GM23248 (cell line): ENCODE results near the gene BCL11A.

DNA sequence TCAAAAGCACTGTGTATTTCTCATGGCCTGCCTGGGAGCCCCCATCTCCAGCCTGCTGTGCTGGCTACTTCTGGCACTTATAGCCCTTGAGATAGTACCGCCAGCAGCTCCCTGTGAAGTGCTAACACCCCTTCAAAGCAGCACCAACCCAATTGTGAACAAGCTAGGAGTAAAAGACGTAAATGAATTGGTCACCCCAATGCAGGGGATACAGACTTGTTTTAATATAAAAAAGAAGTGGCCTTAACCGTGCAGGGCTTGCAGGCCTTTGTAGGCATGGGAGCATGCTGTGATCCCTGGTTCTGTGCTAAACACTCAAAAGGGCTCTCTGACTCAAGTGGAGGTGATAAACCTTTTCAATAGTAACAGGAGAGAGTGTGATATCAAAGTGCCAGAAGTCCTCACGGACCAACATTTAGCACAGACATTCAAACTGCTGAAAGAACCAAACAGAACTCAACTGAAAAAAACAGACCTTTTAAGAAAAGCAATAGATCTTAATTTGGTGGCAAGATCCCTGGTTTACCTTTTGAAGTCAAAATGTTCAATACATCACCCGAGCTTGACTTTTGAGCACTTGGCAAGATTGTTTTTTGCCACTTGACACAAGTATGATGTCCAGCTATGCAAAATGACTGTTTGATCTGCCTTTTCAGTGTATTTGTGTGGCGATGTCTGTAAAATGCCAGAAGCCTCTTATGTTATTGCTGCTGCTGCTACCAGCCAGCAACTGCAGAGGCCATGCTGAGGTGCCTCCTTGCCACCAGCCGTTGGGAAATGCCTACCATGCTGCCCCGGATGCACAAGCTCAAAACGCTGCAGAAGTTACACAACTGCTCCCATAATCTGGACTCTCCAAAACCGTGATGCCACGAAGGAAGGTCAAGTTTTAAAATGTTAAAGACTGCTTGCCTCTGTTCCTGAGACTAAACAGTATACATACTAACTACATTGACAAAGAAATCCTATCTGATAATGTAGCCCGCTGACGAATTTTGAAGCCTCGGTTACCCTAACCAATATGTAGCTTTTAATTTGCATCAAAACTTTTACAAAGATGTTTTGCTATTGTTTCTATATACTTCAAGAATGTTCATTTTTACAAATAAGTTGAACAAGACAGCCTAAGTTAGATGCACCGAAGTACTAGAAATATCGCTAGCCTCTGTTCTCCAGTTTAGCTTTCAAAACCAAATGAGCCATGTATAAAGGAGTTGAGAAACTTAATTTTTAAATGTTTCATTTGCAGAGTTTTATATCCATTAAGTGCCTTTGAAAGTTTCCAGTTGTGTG lies 80.4 kb downstream of the RTN4 start:
- RAMPAGE, long total RNA, result no peak

DNA sequence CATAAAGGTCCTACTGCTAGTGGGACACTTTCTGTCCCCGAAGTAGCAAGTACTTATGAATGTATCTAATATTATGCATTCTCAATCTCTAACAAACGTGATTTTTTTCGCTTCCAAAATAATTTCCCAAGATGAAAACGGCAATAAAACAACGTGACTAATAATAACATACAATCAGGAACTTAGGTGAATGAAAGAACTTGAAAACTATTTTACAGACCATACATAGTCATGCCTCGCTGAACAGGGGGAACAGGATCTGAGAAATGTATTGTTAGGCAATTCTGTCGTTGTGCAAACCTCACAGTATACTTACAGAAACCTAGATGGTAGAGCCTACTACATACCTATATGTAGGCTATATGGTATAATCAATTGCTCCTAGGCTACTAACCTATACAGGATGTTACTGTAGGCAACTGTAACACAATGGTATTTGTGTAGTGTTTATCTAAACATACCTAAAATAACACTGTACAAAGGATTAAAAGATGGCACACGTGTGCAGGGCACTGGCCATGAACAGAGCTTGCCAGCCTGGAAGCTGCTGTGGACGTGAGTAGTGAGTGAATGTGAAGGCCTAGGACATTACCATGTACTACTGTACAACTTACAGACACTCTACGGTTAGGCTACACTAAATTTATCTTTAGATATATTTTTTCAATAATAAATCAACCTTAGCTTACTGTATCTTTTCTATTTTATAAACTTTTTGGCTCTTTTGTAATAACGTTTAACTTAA lies 2.4 kb downstream of the RTN4 start:
- RAMPAGE, long total RNA, result no peak

DNA sequence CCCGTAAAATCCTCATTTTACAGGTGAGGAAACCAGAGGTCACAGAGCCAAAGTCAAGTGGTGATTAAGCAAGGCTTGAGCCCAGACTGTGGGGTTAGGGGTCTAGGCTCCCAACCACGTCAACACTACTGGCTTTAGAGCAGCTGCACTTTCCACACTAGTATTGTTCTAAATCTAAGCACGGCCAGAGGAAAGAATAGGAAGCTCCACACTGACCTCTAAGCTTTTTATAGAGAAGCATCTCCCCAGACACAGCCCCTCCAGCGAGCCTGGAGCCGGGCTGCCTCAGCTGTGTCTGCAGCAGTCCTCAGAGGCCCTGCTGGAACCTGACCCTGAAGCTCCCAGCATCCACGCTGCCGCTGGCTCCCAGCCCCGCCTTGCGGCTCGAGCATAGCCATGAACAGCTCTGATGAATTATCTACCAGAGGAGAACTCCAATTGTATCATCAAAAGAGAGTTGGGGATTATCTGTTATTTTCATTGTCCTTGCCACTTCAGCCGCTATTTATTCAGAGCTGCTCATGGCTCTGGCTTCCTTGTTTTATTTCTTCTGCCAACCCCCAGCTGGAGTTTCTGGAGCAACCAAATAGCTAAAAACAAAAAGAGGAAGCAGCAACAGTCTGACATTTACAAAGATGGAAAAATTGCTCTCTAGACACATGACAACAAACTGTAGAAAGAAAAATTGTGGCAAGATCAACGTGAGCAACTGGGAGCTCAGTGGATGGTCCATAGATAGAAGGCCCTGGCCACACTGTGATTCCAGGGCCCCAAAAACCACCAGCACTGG lies 62.2 kb upstream of the RTN4 start:
- RAMPAGE, long total RNA, result no peak

DNA sequence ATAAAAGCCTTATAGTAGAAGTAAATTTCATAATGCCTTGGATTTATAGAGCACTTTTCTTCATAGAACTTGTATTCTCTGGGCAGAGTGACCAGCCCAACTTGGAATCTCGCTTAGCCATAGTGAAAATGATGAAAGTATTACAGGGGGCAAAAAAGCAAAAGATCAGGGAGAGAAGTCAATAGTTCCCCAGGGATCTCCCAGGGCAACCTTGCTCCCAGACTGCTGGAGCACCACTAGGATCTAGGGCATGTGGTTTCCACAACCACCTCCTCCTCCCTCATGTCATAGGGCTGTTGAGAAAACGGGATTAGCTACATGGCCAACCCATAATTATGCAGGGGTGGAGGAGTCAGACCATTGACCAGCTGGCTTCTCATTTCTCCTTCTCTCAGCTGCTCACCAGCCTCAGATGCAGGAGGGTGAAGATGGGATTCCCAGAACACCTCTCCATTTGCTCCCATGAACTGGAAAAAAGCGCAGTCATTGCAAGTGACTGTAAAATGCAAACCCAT lies 69.3 kb upstream of the RTN4 start:
- RAMPAGE, long total RNA, result no peak

GRCh38 chr2:55133652-55134387 lies 83.6 kb upstream of the RTN4 start:
- RAMPAGE, long total RNA, result no peak

- RAMPAGE, long total RNA, result no peak
Measured at GRCh38 chr2:55159263-55159676, 72.8 kb downstream of the CLHC1 start.

DNA sequence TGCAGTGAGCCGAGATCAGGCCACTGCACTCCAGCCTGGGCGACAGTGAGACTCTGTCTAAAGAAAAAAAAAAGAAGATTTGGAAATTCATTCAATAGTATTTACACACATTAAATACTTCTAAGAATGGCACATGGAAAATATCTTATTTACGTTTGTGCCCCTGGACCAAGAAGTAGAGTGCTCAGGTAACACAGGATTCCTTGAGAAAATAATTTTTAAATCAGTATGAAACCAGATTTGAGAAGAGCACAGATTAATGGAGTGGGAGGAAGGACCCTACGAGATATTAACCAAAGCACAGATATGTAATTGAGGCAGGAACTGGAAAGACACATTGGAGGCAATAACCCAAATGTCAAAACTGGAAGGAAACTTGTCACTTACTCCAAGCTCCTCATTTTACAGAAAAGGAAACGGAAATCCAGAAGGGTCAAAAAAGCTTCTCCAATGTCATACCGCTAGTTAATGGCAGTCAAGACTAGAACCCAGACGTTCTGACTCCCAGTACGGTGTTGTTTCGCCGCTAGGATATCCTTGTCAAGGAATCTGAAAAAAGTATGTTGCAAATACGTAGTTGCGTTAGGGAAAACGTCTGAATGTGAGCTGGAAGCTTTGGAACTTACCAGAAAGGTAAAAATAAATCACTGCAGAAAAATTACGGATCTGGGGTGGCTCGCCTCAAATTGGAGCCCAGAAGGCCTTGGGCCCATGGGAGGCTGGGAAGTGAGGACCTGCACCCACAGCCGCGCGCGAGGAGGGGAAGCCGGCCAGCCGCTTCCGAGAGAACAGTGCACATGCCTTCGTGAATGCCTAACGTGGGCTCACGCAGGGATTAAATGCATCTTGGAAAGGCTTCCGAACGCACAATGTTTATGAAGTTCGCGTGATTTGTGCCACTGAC lies 588 bp downstream of the MTIF2 start:
- RAMPAGE, long total RNA, result no peak

DNA sequence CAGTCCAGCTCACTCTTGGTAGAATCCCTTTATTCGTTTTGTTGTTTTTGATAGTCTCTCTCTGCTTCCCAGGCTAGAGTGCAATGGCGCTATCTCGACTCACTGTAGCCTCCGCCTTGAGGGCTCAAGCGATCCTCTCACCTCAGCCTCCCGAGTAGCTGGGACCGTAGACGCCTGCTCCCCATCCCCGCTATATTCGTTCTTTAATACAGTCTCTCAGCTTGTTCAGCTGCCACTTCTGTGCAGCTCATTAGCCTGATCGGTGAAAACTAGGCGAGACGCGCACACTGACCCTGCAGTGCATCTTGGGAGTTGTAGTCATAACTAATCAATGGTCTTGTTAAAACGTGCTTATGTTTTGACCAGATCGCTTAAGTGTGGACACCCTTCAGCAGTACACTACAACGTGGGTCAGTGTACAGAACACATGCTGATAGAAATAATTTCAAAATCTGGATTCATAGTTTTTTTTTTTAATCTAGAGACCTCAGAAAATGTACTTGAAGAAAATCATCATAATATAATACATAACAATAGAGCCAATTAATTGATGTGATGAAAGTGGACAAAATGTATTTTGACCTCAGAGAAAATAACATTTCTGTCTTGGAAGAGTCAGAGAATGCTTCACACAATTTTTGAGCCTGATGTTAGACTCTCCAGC lies 1.3 kb upstream of the PPP4R3B start:
- RAMPAGE, long total RNA, result no peak

DNA sequence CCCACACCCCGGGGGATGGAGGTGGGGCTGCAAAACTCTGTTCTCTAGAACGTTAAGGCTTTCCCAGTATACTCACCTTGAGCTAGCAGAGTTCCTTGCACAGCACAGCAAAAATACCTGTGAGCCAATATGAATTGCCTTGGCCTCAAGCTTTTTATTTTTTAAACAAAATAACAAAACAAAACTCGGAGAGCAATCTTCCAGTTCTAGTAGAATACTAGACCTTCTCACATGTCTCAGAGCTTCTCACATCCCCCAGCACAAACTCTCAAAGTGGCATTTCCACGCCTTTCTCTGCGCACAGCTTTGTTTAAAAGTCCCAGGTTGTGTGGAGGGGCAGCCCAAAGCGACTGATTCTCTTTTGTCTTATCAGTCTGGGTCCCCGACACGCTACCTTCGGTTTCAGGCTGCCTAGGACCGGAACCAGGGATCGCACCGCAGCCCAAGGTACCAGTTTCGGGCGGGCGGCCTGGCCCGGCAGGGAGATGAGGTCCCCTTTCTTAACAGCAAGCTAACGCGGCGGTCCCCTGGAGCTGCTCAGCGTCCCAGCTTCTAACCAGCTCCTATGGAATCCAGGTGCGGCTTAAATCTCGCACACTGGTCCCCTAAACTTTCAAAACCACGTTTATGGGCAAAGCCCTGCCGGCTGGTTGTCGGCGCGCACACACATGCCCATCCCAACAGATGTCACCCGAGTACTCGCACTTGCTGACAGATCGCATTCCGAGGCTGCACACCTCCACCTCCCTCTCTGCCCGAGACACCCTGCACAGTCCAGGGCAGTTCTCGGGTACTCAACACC lies 558 bp downstream of the EFEMP1 start:
- RAMPAGE, long total RNA, result no peak

DNA sequence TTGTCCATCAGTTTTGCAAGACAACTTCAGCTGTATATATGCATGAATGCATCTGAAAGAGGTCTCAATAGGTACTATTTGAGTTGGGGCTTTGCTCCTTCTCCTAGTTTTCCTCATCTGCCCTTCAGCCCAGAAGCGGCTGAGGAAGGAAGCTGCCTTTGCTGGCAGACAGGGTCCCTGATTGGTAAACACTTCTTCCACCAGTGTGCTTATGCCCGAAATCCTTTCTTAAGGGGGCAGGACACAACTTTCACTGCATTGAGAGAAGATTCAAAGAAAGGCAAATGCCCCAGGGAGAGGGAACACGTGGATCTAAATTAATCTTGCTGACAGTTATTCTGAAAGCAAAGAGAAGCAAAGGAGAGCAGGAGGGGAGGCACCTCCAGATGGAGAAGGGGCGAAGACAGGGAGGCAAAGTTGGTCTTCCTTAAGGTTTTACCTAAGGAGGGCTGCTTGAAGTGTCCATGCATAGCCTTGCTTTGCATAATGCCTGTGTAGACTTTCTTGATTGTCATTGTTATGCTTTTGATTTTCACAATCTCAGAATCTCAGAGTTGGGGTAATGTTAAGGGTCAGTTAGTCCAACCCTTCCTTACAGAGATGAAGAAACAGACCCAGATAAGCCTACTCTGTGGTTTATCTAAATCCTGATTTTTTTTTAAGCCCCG lies 92.2 kb upstream of the EFEMP1 start:
- RAMPAGE, long total RNA, result no peak

DNA sequence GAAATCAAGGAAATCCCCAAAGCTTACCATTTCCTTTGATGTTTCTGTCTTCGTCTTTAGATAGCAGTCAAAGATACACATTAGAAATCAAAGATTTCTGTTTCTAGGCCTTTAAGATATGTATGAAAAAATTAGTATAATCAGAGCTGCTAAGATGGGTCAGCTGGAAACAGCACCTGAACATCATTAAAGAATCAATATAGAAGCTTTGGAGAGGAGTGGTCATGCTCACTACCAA lies 23.0 kb upstream of the VRK2 start:
- RAMPAGE, long total RNA, result no peak

GRCh38 chr2:58181684-58182437 lies 59.3 kb downstream of the FANCL start:
- RAMPAGE, long total RNA, result no peak

- RAMPAGE, long total RNA, result no peak
Measured at GRCh38 chr2:59066633-59067413, 825.7 kb upstream of the FANCL start.

- RAMPAGE, long total RNA, result no peak
Measured at GRCh38 chr2:60054735-60055083, 498.7 kb downstream of the BCL11A start.

GRCh38 chr2:60391080-60391745 lies 162.2 kb downstream of the BCL11A start:
- RAMPAGE, long total RNA, result no peak

- RAMPAGE, long total RNA, result no peak
Measured at GRCh38 chr2:60553517-60554258, at the start of gene BCL11A. Gene BCL11A, minus strand, starts transcription at chr2:60553654.

GRCh38 chr2:60554621-60555408 lies 1.4 kb upstream of the BCL11A start:
- RAMPAGE, long total RNA, result no peak

DNA sequence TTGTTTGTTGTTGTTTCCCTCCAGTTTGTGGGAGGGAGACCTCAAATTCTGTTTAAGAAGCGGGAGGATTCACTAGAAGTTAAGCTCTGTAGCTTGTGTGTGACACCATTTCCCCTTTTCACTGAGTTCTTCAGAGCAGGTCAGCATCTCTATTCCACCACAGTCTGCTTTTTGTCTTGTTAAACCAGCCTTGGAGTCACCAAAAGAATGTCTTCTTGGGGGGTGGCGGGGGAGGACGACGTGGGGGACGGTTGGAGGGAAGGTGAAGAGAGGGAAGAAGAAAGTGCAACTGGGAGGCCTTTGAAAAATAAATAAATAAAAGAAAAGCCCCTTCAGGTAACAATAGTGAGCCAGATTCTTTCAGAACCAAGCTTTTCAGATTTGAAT lies 2.4 kb upstream of the BCL11A start:
- RAMPAGE, long total RNA, result no peak

DNA sequence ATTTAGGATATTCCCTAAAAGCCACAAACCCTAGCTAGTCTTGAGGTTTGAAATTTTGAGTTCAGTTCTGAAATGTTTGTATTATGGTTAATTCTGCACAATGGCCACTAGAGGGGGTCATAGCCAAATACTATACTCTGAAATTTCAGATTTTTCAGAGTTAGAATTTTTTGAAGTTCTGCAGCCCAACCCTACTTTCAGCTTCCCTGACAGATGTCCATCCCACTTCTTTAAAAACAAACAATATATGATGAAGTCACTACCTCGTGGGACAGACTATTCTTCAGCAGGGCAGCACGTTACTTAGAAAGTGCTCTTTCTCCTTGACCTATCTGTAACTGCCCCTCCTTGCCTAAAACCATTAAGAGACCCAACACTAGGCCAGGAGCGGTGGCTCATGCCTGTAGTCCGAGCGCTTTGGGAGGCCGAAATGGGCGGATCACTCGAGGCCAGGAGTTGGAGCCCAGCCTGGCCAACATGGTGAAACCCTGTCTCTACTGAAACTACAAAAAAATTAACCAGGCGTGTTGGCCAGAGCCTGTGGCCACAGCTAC lies 48.2 kb upstream of the PAPOLG start:
- RAMPAGE, long total RNA, result no peak

- RAMPAGE, long total RNA, result no peak
Measured at GRCh38 chr2:60867741-60868363, 13.5 kb upstream of the REL start.